Pulmonary artery (tissue), 1 donor: ENCODE measurements around a stretch of chr2.

- PRO-cap, result no peak
Measured at GRCh38 chr2:11396215-11396909, 51.9 kb upstream of the ROCK2 start.

DNA sequence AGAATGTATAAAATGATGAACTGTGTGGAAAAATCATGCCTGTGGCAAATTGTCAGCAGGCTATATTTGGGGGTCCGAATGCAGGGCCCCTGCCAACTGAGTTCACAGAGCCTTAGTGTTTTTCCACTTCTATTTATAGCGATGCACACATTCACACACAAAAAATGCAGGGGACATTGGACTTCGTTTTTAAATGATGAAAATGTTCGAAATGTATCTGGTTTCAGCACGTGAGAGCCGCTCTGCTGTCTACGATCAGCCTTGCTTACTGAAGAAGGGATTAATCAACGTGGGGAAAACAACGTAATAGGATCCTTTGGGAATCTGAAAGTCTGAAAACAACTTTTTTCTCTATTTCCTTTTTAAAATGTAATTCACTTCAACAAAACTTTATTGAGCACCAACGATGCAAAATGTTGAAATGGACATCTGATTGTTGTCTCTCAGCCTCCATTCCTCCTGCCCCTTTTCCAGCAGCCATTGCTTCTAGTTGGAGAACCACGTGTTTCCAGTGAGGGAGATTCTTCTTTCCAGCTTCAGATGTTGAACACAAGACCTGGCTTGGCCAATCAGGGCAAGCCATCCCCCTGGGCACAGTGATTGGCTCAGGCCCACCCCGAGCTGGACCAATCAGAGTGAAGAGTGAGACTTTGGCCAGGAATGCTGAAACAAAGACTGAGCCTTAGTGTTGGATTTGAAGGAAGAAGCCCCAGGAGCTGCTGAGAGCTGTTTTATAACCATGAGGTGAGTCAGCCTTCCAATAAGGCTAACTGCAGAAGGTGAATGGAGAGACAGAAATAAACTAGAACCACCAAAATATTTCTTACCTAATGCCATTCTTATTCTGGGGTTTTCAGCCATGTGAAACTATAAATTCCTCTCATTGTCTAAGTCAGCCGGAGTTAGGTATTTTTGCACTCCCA lies 59.1 kb downstream of the E2F6 start:
- PRO-cap, result bidirectional peak, plus-strand start at position 685 of the sequence, minus-strand start at position 482 of the sequence

DNA sequence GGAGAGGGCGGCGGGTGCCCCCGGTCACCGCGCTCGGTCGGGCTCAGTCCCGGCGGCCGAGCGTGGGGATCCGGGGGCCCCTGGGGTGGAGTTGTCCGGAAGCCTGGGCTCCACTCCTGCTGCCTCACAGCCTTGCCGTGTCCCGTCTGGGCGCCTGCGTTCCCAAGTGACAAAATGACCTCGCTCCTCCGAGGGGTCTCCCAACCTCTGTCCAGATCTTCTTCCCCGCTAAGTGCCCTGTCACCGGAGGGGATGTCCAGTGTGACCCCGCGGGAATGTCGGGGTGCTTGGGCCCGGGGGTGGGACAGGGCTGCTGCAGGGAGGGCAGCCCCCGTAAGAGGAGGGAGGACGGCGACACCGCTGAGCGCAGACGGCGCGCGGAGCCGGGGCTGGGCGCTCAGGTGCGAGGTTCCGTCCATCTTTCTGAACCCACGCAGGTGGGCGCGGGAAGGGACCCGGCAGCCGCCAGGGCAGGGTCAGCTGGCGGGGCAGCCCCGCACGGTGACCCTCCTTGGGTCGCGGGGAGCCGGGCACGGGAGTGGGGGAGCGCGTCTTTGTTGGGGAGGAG lies 16.1 kb upstream of the E2F6 start:
- PRO-cap, result no peak

DNA sequence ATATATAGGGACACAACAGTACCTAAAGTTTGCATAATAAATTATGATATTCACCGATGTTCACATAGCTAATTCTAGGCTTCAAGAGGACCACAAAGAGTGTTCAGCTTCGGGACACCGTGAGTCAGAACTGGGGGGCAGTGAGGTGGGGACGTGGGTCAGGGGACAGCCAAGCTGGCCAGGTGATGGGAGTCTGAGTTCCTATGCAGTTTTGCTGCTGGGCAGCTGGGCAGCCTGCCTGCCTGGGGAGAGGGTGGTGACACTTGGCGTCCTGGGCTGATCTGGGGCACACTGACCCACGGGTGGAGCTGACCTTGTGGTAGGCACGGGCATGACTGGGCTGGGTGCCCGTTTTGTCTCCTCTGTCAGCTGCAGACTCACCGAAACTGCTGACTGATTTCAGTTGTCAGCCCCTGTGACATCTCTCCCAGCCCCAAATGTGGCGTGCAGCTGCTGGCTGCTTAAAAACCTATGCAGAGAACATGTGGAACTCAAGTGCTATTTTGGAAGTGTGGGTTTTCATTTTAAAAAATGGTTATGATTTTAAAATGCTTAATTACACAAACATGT lies 32.6 kb upstream of the E2F6 start:
- PRO-cap, result no peak

GRCh38 chr2:11505835-11506108 lies 28.1 kb upstream of the GREB1 start:
- PRO-cap, result no peak

DNA sequence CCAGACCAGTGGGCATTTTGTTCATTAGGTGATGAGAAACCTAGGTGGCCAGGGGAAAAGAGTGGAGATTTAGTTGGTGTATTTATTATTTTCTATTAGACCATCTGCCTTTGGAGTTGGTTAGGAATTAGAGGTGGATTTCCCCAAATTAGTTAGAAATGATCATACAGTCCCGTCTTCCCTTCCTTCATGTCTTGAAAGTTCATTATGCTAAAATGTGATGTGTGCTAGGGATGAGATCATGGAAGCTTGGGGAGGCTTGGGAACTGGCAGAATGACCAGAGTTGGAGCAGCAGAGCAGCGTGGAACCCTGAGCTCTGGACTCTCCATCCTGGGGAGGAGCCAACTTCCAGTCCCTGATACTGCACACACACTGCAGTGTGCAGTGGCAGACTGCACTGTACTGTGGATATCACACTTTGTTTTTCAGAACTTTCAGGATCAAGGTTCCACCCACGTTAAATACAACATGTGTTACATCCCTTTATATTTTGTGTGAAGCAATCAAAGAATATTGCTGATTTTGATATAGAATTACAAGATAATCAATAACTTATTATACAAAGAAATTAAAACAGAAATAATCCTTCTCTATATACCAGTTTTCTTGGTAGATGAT lies 27.3 kb upstream of the GREB1 start:
- PRO-cap, result no peak

GRCh38 chr2:11524382-11525226 lies 9.2 kb upstream of the GREB1 start:
- PRO-cap, result no peak

GRCh38 chr2:11533214-11533851 lies 512 bp upstream of the GREB1 start:
- PRO-cap, result no peak

DNA sequence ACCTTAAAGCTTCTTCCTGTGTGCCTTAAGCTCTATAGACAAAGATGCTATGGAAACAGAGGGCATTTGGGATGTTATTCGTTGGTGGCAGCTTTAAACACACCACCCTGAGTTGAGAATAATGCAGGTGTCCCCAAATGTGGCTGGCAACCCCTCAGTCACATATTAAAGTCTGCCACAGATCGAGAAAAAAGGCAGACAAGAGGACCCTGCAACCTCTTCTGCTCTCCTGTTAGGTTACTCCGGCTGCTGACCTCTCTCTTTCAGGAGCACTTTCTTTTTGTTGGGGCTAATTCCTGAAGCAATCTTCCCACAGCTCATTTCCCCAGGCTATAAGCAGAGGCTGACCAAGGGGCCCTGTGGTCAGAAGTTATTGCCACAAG lies 20.1 kb downstream of the GREB1 start:
- PRO-cap, result no peak

DNA sequence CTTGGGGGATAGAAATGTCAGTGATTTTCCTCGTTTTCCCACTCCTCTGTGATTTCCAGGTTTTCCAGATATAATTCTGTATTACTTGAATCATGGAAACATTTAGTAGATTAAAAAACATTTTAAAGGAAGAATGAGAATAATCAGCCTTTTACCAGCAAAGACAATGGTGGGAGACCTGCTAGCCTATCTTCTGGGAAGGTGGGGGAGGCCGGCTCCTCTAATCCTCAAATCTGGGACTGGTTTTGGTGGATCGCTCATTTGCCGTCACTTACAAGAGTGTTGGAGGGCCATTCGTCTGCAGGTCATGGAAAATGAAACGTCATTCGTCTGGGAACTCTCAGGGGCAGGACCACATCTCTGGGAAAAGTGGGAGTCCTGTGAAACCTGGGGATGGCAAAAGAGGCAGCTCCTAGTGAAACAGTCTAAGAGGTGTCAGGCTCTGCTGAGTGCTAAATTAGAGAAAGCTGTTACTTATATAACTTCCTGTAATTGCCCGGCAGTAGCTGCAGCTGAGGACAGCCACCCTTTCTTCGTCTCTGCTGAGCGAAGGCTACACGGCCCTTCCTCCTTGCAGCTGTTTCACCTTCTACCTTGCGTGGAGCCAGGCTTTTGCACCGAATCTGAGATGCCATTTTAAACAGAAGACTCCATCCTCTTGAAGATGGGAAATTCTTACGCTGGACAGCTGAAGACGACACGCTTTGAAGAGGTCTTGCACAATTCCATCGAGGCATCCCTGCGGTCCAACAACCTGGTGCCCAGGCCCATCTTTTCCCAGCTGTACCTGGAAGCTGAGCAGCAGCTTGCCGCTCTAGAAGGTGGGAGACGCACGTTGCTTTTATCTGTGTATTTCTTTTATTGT lies 22.3 kb downstream of the GREB1 start:
- PRO-cap, result no peak

GRCh38 chr2:11687827-11688696 lies 18.1 kb upstream of the NTSR2 start:
- PRO-cap, result unidirectional peak, plus-strand start at chr2:11688555

GRCh38 chr2:11784667-11785306 lies 38.4 kb downstream of the LPIN1 start:
- PRO-cap, result no peak

DNA sequence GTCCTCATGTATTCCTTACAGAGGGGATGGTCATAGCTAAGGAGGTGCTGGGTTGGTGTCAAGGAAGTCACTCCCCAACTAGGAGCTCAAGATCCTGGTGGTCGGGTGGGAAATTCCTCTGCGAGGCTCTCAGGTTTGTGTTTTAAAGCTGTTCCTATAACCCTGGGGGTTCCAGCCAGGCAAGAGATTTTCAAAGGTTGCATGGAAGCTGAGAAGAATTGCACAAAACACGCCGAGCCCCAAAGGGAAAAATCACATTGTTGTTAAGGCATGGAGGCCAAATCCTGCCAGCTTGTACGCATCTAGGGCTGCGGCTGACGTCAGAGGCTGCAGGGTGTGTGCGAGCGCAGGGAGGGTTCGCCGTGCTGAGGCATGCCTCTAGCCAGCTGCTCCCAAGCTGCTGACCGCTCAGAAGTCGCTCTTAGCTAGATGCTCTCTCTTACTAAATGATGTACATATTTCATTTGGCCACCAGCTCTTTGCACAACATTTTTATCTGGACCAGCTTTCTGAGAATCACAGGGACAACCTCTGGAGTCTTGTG lies 191.7 kb downstream of the LPIN1 start:
- PRO-cap, result no peak

DNA sequence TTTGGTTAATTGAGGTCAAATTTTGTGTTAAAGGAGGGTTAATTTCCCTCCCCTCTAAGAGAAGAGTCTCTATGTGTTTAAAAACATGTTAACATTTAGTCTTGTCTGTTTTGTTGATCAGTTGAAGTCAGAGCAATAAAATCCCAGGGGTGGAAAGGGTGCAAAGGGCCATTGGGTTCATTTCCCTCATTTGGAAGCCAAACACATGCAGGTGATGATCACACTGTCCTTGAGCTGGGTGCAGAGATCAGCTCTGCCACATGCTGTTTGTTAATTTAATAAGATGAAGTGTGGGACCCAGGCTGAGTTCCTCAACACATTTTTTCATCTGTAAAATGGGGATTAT lies 260.8 kb downstream of the LPIN1 start:
- PRO-cap, result no peak

DNA sequence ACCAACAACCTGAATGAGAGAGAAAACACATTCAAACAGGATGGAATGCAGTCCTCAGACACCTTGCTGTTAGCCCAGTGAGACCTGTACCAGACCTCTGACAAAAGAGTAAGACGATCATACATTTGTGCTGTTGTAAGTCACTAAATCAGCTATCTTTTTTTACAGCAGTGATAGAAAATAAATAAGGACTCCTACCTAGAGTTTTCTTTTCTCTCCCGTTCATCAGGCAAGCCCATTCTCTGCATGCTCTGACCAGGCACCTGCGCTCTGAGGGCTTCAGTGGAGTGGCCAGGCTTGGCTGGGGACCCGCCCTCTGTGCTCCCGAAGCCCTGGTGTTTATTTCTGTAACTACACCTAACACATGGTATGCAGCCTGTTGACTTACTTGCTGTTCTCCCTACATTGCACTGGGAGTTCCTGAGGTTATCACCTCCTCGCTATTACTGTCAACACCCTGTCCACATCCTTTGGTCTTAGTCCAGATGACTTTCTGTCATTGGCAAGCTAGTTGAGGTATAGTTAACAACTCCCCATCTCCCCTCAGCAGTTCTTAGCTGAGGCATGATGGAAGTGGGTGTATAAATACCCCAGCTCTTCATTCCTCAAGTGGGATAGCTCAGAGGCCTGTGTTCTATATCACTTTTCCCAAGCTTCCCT lies 317.7 kb downstream of the LPIN1 start:
- PRO-cap, result no peak

- PRO-cap, result no peak
Measured at GRCh38 chr2:12313593-12314194, 403.0 kb upstream of the TRIB2 start.

DNA sequence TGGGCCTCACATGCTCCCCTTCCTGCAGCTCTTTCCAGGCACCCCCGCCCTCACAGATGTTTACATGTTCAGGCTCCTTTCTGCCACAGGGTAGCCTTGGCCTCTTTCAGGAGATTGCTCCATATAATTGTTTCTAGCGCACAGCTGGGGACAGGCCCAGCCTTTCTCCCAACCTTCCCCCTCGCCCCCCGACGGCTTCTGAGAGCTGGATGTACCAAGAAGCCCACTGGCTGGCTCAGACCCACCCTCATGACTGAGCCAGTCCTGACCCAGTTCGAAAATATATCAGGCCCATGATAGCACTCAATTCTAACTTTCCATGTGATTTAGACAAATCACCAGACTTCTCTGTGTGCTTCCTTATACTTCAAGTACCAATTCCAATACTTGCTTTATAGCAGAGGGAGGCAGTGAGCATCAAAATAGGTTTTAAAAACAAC lies 288.2 kb upstream of the TRIB2 start:
- PRO-cap, result no peak

DNA sequence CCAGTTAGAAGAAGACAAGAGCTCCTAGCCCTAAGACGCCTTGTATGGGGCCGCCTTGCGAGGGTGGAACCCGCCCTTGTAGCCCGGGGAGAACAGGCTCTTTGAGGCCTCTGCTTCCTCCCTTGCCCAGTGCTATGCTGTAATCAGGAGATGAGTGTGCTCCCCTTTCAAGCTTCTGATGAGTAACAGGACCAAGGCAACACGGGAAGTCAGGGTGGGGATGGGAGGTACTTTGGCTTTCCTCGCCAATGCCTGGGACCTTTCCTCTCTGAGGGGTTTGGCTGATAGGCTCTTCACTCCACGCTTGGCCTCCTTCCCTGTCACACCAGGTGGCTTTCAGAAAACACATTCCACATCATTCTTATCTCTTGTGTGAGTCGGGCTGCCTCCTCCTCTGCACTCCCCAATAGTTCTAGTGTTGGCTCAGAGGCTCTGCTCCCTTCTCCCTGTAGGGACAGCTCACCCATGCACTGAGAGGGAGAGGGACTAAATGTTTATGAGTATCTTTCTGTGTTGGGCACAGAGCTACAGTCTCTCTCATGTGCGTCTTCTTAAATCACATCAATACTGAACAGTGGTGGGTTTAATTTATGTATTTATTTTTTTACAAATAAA lies 223.6 kb upstream of the TRIB2 start:
- PRO-cap, result no peak

- PRO-cap, result no peak
Measured at GRCh38 chr2:12613076-12613559, 103.6 kb upstream of the TRIB2 start.

- PRO-cap, result no peak
Measured at GRCh38 chr2:12715502-12715675, 1.3 kb upstream of the TRIB2 start.